ENCODE data around the genes SLC25A44, RHBG and MRPL24.

DNA sequence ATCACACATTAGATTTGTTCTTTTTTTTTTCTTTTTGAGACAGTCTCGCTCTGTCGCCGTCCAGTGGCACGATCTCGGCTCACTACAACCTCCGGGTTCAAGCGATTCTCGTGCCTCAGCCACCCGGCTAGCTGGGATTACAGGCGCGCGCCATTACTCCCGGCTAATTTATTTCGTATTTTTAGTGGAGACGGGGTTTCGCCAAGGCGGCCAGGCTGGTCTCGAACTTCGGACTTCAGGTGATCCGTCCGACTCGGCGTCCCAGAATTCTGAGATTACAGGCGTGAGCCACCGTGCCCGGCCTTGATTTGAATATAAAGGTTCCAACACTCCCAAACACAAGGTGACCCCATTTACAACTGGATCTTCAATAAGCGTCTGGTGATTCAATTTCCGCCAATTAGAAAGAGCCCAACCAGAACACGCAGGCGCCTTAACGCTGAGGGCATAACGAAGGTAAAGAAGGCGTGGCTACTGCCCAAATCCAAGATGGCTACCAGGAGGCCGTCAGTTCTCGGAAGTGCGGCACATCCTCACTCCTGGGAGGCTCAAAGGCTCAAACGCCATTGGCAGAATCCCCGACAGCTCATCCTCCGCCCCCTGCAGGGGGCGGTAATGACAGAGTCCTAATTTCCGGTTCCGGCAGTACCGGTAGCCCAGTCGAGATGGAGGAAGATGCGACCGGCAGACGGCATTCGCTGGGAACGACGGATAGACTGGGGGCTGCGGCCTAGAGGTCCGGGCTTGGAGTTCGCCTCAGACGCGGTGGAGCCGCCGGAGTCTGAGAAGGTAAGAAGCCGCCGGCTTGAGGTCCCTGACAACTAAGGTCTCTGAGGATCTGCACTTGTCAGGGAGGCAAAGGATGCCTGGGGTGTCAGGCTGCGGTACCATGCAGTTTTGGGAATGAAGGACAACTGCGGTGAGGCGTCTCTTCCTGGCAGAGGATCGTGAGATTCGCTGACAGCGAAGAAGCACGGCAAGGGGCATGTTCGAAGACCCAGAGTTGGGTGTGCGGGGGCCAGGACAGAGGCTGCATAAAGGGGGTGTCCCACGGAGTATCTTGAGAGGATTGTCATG, at the start of gene SLC25A44:
Gene SLC25A44, plus strand, starts transcription at position 646 of the 1,077 bp plus-strand sequence.
- PRO-cap, result bidirectional peak, plus-strand start at position 659 of the sequence, minus-strand start at position 380 of the sequence

DNA sequence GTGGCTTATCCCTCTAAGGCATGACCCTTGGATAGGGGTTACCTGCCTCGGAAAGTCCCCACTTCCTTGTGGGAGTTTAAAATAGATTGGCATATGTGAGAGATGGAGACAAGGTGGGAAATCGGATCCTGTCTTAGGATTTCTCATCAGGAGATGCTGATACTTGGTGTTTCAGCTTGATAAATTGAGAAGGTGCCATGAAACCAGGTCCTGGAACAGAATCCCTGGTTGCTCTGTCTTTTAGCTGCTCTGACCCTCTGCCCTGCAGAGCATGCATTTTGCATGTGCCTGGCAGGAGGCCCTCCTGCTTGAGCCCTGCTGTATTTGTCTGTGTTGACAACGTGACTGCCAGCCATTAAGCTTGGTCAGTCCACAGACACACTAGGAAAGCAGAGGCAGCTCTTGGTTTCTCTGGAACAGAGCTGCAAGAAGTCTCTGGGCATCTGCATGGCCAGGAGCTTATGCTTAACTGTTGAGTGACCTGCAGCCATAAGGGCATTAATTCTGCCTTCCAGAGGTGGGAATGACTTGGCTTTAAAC, 2.5 kb downstream of the SLC25A44 start:
- PRO-cap, result bidirectional peak, plus-strand start at position 368 of the sequence, minus-strand start at position 270 of the sequence

GRCh38 chr1:156211531-156212241, 1.1 kb upstream of the PMF1 start:
- PRO-cap, result no peak

GRCh38 chr1:156368760-156369521, at the start of gene RHBG:
Gene RHBG (plus strand): TSS chr1:156369211.
- PRO-cap, result no peak

DNA sequence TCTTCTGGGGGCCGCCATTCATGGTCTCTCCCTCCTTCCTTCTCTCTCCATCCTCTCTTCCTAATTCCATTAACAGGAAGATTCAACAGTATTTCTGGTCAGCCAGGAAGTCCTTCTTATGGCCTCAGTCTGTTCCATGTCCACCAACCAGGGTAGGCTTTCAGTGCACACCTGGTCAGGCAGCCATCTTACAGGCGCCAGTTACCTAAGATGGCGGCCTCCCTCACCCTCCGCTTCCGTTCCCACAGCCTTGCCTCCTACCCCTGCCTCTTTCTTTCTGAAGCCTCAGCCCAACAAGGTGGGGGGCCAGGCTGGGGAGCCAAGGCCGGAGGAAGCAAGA, 43.5 kb downstream of the RHBG start:
- PRO-cap, result no peak

- PRO-cap, result no peak
These were observed 45.3 kb downstream of the MEF2D start for GRCh38 chr1:156455208-156455796.

DNA sequence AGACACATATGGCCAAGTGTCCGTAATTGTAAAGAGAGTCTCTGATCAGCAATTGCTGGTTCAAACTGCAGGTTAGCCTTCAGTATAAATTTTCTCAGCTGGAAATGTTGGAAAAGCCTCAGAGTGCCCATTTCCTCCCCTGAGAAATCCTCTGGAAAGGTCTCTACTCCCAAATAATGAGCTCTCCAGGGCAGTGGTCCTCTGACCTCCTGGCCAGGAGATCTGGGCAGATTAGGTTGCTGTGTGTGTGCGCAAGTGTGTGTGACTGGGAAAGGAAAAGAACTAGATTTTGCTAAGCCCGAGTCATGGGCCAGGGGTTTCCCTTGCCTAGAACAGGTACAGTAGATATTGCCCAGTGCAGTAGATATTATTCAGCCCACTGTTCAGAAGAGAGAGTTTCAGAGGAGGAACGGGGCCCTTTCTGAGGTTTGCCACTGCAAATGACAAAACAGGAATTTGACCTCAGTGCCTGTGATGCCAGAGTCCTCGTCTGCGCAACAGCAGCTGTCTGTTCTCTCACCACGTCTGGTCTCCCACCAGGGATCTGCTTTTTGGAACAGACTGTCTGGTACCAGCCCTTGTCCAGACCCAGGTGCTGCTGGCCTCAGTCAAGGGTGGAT, 2.6 kb upstream of the BCAN start:
- PRO-cap, result no peak

DNA sequence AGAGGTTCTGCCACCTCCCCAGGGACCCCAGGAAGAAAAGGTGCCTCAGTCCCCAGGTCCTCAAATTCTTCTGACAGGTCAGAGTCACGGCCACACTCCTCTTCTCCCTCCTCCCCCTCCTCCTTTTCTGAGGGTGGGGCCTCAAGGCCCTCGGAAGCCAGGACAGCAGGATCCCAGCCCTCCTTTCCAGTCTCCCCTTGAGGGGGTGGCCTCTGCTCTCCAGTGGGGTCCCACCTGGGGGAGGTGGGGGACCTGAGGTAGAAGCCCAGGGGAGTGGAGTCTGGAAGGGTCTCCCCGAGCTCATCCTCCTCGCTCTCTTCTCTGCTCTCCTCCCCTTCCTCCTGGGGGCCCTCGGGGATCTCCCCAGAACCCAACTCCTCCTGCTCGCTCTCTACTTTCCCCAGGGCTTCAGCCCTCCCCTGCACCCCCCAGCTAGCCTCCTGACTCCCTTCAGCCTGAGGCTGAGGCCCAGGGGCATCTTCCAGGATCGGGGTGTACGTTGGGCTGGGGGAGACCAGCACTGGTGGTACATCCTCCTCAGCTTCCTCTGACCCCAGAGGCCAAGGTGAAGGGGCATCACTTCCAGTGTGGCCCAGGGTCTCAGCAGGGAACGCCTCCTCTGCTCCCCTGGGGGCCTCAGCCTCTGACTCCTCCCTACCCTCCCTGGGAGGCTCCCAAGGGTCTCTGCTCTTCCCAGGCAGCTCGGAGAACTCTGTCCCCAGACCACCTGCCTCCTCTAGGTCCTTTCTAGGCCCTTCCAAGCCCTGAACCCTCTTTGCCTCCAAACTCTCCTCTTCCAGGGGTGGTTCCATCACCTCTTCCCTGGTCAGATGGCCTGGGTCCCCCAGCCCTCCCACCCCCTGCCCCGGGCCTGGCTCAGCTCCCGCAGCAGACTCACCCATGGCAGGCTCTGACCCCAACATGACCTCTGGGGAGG, 6.9 kb downstream of the NES start:
- PRO-cap, result no peak

DNA sequence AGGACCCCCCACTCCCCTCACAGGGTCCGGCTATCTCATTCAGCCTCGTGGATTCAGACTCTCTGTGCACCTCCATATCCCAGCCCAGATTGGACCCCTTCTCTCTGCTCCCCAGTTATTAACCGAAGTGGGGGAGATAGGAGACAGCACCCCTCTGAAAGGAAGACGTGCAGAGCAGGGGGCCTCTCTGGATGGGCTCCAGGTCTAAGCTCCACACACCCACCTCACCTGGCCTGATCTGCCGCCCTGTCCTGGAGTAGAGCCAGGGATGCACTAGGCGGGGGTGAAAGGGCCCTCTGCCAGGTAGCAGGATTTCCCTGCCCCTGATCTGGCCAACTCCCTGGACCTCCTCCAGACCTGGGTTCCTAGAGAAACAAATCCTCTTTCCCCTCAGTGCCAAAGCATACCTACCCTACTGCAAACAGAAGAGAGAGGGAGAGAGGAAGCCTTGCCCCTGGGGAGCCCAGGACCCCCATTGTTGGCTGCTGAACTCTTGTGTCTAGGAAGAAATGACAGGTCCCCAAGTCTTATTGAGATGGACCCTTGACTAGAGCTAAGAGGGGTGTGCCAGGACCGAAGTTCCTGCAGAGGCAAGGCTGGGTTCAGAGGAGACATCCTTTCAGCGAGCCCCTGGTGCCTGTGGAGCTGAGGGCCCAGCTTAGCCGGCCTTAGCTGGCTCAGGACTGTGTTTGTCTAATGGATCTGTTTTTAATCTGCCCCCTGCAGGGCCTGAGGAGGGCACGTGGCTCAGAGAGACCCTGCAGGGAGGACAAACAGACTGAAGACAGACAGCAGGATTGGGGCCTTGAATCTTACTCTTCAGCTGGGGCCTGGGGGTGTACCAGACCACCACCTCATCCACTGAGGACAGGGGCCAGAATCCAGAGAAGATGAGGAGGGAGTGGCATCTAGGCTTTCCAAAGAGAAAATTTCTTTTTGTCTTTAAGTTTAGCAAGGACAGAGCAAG, 1.9 kb downstream of the CRABP2 start:
- PRO-cap, result no peak

DNA sequence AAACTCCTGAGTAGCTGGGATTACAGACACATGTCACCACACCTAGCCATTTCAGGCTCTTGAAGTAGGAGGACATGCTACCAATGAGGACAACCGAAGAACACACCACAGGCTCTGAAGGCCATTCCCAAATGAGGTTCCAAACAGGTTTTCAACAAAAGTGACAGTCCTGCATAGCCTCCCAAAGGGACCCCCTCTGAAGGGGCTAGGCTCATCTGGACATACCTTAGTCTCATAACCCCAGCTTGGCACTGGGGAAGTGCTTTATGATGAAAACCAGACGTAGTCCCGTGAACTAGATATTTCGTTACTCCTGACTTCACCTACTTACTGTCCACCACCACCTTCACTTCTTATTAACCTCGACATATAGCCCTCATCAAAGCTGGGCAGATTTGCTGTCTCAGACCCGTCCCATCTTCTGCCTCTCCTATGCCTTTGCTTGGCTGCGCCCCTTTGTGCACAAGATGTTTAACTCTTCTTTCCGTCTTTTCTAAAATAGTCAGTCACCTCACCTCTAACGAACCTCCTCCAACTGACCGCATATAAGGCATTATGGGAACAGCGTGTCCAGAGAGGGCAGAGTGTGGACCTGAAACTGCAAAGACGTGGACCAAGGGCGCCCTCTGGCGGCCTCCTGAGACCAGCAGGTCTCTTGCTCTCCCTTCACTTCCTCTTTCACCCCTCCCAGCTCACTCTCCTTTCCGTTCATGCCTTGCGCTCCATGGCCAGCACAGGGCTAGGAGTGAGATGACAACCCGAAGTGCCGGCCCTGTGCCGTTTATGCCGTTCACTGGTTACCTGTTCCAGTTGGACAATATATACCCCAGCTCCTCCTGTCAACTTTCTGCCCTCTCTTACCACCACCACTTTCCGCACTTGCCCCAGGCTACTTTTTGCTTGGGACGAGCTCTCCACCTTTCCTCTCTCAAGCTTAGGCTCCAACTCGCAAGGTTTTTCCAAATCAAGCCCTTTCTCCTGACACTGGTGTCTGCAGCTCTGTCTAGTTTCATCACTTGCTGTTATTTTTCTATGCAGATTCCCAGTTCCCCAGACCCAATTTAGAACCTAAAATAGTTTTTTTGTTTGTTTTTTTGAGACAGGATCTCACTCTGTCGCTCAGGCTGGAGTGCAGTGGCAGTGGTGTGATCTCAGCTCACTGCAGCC, 2.5 kb upstream of the METTL25B start:
- PRO-cap, result no peak

GRCh38 chr1:156740209-156741236, at the start of gene MRPL24:
Gene MRPL24 (minus strand): TSS chr1:156741088.
- PRO-cap, result bidirectional peak, plus-strand start at chr1:156741389, minus-strand start at chr1:156741061

DNA sequence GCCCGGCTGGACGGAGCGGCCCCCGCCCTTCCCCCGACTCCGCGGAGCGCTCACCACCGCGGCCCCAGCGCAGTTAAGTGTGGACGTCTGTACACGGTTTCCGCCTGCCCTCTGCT, 367 bp upstream of the HDGF start:
- PRO-cap, result no peak

DNA sequence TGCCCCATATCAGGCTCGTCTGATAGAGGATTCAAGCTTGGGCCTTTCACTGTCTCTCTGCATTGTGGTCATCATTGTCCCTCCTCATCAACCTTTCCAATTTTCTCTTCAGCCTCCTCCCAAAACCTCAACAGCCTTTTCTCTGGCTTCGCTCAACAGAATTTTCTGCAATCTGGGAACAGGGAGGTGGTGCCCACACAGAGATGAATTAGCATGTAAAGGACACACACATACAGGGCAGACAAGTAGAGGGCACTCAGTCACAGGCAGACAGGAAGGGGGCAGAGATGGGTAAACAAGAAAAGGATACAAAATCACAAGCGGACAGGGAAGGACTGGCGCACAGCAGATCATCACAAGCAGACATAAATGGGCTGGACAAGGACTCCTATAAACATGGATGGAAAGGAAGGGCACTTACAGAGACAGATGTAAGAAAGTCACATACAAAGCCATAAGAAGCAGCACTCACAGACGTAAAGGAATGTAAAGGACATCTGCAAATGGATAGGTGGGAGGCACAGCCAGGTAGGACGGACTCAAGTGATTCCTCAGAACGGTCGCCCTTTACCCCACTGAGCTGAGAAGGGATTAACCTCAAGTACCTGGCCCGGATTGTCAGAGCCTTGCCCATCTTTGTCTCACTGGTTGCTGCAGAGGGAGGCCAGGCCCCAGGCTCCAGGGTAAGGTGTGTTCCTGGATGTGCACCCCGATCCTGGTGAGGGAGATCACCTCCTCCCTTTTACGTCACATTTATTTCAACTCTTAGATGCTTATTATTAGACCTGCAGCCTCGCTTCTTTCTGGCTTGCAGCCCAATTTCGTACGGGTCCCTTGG, 931 bp upstream of the PRCC start:
- PRO-cap, result bidirectional peak, plus-strand start at position 263 of the sequence, minus-strand start at position 174 of the sequence; unidirectional peak, minus-strand start at position 720 of the sequence

- PRO-cap, result no peak
These were observed 16.5 kb downstream of the SH2D2A start for GRCh38 chr1:156800046-156800600.

GRCh38 chr1:156895569-156895856, 2.0 kb downstream of the PEAR1 start:
- PRO-cap, result no peak

- PRO-cap, result no peak
These were observed 19.6 kb downstream of the ARHGEF11 start for GRCh38 chr1:157025950-157026421.

GRCh38 chr1:157106274-157106947, 6.8 kb upstream of the ETV3L start:
- PRO-cap, result no peak

GRCh38 chr1:157139253-157139674, 1.1 kb upstream of the ETV3 start:
- PRO-cap, result no peak

GRCh38 chr1:157497960-157498377, 54.3 kb downstream of the FCRL5 start:
- PRO-cap, result no peak

DNA sequence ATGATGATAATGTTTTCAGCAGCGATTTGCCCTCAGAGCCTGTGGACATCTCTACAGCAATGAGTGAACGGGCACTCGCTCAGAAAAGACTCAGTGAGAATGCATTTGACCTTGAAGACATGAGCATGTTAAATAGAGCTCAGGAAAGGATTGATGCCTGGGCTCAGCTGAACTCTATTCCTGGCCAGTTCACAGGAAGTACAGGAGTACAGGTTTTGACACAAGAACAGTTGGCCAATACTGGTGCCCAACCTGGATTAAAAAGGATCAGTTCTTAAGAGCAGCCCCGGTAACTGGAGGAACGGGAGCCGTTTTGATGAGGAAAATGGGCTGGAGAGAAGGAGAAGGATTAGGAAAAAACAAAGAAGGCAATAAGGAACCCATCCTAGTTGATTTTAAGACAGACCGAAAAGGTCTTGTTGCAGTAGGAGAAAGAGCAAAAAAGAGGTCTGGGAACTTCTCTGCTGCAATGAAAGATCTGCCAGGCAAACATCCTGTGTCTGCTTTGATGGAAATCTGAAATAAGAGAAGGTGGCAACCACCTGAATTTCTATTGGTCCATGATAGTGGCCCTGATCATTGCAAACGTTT, 9.3 kb upstream of the FCRL3 start:
- PRO-cap, result no peak

Data from left ventricle myocardium (tissue), 1 donor.